NT2/D1 (cell line): ENCODE results near the genes SEMA3F, HYAL2 and ABHD14B.

DNA sequence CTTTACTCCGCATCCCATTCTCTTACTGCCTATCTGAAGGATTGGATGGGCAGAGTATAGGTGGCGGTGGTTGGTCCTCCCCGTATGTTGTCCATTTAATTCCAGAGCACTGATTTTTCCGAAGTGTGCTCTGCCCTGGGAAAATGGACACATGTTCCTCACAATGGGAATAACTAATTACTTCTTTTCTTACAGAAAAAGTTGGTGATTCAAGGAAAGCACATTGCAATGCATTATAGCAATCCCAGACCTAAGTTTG lies 14.1 kb downstream of the RBM5 start:
- RRBS, 2 experiments: no CpG with 5 or more reads among the region's 4 CpGs

DNA sequence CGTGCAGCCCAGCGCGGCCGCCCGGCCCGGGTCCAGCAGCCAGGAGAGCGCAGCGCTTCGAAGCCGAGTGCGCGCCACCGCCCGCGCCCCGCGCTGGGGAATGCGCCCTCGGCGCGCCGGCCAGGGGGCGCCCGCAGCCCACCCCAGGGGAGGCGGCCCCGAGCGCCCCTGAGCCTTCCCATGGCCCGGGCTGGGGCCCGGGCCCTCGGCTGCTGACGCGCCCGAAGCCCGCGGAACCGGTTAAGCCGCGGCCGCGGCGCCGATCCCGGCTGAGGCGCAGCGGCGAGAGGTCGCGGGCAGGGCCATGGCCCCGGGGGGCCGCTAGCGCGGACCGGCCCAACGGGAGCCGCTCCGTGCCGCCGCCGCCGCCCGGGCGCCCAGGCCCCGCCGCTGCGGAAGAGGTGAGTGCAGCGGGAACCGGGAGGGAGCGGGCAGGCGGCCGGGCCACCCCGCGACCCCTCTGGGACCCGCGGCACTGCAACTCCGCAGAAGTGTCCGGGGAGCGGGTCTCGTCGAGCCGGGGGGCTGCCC lies at the start of gene SEMA3F:
TSS of gene SEMA3F (plus strand) at position 161 of the 531 bp plus-strand sequence.
- RRBS, 2 experiments: 1 to 2% methylated on average over 61 of the region's 80 CpGs

DNA sequence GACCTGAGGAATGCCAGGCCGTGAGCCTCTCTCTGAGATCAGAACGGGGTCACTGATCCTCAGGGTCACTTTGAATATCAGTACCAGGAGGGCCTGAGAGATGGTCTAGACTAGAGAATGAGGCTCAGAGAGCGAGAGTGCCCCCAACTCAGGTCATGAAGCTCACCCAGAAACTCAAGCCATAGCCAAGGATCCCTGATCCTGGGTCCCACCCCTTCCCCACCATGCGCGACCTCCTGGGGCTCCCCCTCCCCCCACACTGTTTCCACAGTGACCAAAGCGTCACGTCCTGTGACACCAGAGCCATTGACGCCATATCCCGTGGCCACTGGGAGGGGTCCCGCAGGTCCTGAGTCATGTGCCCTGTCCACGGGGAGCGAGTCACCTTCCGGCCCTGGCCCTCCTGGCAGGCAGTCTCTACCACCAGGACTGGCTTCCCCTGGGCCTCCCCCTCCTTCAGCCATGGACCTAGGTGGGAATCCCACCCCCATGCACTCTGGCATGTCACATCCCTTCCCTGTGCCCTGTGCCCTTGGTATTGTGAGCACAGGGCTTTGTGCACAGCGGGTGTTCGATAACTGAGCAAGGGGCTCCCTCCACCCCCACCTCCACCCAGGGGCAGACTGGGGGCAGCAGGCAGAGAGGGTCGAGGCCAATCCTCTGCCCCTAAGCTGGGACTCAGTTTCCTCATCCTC lies 15.6 kb downstream of the SEMA3F start:
- RRBS, 2 experiments: no CpG with 5 or more reads among the region's 16 CpGs

- RRBS, 2 experiments: no CpG with 5 or more reads among the region's 13 CpGs
These were observed 12.2 kb upstream of the SEMA3B start for GRCh38 chr3:50256493-50257301.

DNA sequence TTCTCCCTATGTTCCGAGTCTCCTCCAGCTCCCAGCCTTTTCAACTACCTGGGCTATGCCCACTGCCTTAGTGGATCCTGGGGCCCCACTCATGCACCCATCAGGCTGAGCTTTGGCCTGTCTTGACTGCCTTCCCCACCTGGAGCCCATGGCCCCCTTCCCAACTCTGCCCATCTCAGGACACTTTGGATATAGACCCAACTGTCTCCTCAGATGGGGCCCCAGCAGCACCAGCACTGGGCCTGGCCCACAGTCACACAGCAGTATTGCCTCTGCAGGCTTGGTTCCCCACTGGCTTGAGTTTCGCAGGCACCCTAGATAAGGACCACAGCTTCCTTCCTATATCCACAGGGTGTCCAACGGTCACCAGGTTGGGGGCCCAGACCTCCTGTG lies 1.0 kb downstream of the HYAL3 start:
- RRBS, 2 experiments: no CpG with 5 or more reads among the region's 3 CpGs

- RRBS, 2 experiments: no CpG with 5 or more reads among the region's 37 CpGs
These were observed at the start of gene HYAL2 for GRCh38 chr3:50322317-50323448. Gene HYAL2, minus strand, starts transcription at chr3:50322745.

GRCh38 chr3:50336426-50336913 lies 4.2 kb downstream of the RASSF1 start:
- RRBS, 2 experiments: 2 to 6% methylated on average over 1 of the region's 9 CpGs

GRCh38 chr3:50350356-50350545 lies 324 bp downstream of the NPRL2 start:
- RRBS, 2 experiments: 79 to 82% methylated on average over 3 of the region's 8 CpGs

GRCh38 chr3:50449991-50451295 lies 53.0 kb downstream of the CACNA2D2 start:
- RRBS, 2 experiments: no CpG with 5 or more reads among the region's 37 CpGs

- RRBS, 2 experiments: 4 to 9% methylated on average over 6 to 8 of the region's 24 CpGs
These were observed 12.4 kb upstream of the CACNA2D2 start for GRCh38 chr3:50515511-50516533.

- RRBS, 2 experiments: no CpG with 5 or more reads among the region's 7 CpGs
These were observed 425 bp downstream of the CISH start for GRCh38 chr3:50611237-50611461.

DNA sequence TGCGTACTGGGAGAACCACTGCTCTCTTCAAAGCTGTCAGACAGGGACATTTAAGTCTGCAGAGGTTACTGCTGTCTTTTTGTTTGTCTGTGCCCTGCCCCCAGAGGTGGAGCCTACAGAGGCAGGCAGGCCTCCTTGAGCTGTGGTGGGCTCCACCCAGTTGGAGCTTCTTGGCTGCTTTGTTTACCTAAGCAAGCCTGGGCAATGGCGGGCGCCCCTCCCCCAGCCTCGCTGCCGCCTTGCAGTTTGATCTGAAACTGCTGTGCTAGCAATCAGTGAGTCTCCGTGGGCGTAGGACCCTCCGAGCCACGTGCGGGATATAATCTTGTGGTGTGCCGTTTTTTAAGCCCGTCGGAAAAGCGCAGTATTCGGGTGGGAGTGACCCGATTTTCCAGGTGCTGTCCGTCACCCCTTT lies 303.8 kb downstream of the DOCK3 start:
- RRBS, 2 experiments: no CpG with 5 or more reads among the region's 17 CpGs

- RRBS, 2 experiments: no CpG with 5 or more reads among the region's 5 CpGs
These were observed 22.7 kb downstream of the RBM15B start for GRCh38 chr3:51413739-51414237.

- RRBS, 2 experiments: 2% methylated on average over 5 of the region's 55 CpGs
These were observed at the start of gene ABHD14B for GRCh38 chr3:51973921-51974873. Gene ABHD14B, minus strand, starts transcription at chr3:51974049.

DNA sequence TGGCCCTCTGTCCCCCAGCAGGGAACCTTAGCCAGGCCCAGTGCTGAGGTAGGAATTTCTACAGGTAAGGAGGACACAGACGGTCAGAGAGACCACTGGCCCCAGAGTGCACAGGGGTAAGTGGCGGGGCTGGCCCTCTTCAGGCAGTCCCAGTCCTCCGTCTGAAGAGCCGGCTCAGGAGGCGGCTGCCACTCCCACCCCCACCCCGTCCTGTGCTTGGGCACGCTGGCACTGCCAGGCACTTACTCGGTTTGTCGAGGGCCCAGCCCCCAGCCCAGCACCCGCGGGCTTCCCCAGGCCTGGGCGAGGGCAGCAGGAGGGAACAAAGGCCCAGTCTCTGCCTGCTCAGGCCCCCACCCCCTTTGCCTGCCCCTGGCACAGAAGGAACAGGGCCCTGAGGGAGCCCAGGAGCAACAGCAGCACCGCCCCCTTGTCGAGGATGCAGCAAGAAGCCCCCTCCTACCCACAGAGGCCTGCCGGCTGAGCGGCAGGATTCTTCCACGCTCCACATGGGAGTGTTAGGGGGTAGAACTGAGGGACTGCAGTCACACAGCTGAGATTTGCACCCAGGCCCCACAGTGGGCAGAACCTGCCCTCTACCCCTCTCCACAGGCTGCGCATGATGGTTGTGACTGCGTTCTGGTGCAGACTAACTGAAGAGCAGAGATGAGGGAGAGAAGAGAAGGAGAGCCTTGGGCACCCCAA lies 9.0 kb downstream of the DUSP7 start:
- RRBS, 2 experiments: no CpG with 5 or more reads among the region's 19 CpGs

DNA sequence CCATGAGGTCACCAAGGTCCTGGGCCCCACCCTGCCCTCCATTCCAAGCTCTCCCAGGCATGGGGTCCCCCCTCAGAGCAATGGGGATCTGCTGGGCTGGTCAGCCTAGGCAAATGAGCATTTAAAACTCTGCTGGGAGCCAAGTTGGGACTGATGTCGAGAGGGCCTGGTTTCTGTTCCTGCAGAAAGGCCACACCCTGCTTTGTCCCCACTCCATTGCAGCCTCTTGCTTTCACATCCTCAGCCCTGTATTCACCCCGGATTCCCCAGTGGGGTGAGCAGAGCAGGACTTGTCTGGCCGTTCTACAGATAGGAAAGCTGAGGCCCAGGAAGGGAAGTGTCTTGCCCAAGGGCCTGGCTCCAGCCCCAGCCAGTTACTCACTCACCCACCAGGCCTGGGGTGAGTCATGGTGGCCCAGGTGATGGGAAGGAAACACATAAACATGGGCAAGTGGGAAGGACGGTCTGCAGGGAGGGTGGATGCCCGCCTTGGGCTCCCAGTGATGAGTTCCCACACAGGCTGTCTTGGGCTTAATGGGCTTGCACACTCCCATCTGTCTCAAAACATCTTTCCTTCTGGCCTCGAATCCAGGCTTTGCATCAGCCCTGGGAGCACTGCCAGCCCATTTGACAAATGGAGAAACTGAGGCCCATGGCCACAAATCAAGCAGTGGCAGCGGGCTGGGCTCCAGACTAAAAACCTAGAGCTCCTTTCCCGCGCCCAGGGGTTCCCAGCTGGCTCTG lies 6.2 kb upstream of the DUSP7 start:
- RRBS, 2 experiments: no CpG with 5 or more reads among the region's 9 CpGs

GRCh38 chr3:52089969-52090748 lies 33.8 kb upstream of the DUSP7 start:
- RRBS, 2 experiments: no CpG with 5 or more reads among the region's 11 CpGs

DNA sequence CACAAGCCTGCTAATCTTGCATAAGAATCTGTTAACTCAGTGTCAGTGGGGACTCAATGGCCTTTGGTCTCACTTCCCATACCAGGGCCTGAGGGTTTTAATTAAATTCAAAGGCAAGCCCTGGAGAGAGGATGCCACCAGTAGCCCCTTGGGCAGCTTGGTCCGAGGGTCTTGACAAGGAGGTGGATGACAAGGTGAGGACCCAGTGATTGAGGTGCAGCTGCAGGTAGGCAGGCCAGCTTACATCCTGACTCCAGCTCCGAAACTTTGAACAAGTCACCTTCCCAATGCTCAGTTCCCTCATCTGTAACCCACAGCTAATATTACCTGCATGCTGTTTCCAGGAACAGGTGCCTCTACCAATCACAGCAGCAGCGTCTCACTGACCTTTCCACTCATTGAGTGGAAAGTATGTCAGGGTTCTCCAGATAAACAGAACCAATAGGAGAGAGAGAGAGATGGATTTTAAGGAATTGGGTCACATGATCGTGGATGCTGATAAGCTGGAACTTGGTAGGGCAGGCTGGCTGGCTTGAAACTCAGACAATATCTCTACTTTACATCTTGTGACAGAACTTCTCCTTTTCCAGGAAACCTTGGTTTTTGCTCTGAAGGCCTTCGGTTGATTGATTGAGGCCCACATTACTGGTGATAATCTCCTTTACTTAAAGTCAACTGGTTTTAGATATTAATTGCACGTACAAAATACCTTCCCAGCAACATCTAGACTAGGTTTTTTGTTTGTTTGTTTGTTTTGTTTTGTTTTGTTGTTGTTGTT lies 9.0 kb upstream of the ALAS1 start:
- RRBS, 2 experiments: no CpG with 5 or more reads among the region's 6 CpGs

GRCh38 chr3:52195729-52196346 lies 2.1 kb upstream of the ALAS1 start:
- RRBS, 2 experiments: no CpG with 5 or more reads among the region's 12 CpGs

GRCh38 chr3:52218982-52219732 lies 6.3 kb downstream of the TLR9 start:
- RRBS, 2 experiments: no CpG with 5 or more reads among the region's 7 CpGs